Heart right ventricle (tissue), 2 donors: ENCODE measurements around a stretch of chr3.

GRCh38 chr3:9389415-9390754 is 7.5 kb upstream of the SETD5 start:
- PRO-cap, 2 experiments: no peak in any of the 2 experiments

DNA sequence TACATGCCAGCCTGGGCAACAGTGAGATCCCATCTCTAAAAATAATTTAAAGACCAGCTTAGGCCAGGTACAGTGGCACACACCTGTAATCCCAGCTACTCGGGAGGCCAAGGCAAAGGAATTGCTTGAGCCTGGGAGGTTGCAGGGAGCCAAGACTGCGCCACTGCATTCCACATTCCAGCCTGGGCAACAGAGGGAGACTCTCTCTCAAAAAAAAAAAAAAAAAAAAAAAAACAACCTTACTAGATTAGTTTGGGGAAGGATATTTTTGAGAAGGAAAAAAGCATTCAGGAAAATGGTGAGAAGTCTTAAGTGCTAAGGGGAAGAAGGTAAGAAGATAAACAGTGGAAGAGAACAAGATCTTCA is 69.6 kb downstream of the SETD5 start:
- PRO-cap, 2 experiments: no peak in any of the 2 experiments

- PRO-cap, 2 experiments: no peak in any of the 2 experiments
Observed at GRCh38 chr3:9467712-9468692, 70.6 kb downstream of the SETD5 start.

DNA sequence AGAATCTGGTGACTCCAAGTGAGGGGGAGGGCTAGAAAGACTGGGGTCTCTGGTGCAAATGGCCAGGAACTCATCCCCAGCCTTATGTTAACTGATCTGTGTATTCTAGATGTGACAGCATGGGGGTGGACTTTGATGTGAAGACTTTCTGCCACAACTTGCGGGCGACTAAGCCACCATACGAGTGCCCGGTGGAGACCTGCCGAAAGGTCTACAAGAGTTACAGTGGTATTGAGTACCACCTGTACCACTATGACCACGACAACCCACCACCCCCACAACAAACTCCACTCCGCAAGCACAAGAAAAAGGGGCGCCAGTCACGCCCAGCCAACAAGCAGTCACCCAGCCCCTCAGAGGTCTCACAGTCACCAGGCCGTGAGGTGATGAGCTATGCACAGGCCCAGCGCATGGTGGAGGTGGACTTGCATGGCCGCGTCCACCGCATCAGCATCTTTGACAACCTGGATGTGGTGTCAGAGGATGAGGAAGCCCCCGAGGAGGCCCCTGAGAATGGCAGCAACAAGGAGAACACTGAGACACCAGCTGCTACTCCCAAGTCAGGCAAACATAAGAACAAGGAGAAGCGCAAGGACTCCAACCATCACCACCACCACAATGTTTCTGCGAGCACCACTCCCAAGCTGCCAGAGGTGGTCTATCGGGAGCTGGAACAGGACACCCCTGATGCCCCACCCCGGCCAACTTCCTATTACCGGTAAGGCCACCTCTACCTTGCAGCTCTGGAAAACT is 2.7 kb downstream of the BRPF1 start:
- PRO-cap, 2 experiments: no peak in any of the 2 experiments

GRCh38 chr3:9739457-9739949 is 8.0 kb downstream of the BRPF1 start:
- PRO-cap, 2 experiments: no peak in any of the 2 experiments

DNA sequence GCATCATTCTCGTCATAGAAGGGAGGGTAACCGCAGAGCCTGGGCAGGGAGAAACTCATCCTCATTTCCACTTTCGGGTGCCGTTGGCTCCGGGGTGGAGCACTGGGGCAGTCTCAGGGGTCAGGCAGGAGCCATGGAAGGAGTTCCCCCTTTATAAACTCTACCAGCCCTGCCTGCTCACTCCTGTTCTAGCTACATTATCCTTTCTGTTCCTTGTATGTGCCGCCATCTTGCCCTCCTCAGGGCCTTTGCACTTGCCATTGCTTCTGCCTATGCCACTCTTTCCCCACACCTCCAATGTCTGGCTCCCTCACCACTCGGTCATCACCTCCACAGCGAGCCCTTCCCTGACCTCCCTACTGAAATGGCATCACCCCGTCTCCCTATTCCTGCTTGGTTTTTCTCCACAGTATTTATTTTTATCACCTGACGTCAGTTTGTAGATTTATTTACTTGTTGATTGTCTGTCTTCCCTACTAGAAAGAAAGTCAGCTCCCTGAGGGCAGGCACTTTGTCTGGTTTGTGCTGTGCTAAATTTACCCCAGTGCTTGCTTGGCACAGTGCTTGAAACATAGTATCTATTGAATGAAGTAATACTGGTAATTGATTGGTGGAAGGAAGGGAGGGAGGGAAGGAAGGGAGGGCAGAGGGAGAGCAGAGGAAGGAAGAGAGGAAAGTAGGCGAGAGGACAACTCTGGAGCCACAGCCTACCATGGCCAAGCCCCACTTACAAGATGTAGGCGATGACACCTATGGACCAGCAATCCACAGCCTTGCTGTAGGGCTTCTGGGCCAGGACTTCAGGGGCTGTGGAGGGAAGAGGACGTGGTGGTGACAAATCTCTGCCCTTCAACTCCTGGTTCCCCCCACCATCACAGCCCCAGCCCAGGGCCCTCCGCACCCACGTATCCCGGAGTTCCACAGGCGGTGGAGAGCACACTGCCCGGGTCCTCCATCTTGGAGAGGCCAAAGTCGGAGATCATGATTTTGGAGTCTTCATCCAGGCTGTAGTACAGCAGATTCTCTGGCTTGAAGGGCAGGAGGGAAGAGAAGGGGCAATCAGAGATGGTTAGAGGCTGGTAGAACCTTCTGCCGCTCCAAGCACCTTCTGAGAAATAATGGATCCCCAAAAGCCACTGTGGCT is 8.6 kb downstream of the CAMK1 start:
- PRO-cap, 2 experiments: no peak in any of the 2 experiments

DNA sequence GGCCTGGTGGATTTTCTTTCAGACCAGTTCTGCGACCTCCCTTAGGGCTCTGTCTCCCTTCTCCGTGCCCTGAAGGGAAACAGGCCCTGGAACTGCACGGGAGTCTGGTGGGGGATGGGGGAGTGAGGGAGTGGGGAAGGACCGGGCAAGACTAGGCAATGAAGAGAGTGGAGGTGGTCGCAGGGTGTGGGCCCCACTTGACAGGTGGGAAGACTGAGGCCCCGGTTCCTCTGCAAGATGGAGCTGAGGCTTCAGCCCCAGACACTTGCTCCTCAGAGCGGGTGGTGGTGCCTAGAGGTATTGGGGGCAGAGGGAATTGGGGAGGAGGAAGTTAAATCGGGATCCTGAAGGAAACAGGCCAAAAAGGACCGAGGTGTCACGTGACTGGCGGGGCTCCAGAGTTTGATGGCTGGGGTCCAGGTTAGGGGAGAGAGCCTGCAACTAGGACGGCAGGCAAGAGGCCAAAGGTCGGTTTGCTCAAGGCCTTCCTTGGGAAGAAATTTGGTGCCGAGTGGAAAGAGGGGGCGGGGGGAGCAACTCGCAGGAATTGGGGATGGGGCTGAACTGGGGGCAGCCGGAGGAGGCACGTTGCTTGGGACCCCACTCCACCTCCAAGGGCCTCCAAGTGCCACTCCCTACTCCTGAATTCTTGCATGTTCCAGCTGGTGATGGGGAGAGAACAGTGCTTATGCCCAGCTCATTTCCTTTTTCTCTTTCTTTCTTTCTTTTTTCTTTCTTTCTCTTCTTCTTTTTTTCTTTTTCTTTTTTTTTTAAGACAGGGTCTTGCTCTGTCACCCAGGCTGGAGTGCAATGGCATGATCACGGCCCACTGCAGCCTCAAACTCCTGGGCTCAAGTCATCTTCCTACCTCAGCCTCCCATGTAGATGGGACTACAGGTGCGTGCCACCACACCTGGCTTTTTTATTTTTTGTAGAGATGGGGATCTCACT is 802 bp upstream of the CAMK1 start:
- PRO-cap, 2 experiments: no peak in any of the 2 experiments

- PRO-cap, 2 experiments: no peak in any of the 2 experiments
Observed at GRCh38 chr3:9779699-9780959, 10.4 kb upstream of the CAMK1 start.

DNA sequence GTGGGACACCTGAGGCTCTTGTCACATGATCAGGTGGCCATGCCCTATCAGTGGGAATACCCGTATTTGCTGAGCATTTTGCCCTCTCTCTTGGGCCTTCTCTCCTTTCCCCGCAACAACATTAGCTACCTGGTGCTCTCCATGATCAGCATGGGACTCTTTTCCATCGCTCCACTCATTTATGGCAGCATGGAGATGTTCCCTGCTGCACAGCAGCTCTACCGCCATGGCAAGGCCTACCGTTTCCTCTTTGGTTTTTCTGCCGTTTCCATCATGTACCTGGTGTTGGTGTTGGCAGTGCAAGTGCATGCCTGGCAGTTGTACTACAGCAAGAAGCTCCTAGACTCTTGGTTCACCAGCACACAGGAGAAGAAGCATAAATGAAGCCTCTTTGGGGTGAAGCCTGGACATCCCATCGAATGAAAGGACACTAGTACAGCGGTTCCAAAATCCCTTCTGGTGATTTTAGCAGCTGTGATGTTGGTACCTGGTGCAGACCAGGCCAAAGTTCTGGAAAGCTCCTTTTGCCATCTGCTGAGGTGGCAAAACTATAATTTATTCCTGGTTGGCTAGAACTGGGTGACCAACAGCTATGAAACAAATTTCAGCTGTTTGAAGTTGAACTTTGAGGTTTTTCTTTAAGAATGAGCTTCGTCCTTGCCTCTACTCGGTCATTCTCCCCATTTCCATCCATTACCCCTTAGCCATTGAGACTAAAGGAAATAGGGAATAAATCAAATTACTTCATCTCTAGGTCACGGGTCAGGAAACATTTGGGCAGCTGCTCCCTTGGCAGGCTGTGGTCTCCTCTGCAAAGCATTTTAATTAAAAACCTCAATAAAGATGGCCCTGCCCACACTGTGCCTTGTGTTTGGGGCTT is 2.8 kb downstream of the JAGN1 start:
- PRO-cap, 2 experiments: no peak in any of the 2 experiments

- PRO-cap, 2 experiments: peak in 2 of 2 experiments; most common plus-strand start chr3:9916102 (in 1); most common minus-strand start chr3:9915876 (in 1)
Observed at GRCh38 chr3:9915515-9916324, 1.2 kb upstream of the IL17RC start.

DNA sequence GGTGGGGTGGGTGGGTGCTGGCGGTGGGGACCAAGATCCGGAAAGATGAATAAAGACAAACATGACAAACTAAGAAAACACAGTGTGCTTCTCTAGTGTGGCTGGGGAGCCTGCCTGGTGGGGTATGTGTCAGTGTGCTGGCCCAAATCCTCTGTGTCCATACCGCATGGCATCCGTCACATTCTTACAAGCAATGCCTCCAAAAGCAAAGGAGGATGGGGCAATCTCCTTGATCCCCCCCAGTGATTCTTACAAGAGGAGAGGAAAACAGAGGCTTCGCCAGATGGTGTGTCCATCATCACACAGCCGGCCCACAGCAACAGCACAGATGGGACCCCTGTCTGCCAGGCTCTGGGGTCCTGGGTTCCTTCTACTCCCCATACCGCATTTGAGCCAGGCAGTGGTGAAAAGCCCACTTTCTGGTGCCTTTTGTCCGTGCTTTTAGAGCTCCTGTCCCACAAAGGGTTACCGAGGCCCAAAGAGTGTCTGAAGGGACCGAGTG is 522 bp upstream of the IL17RC start:
- PRO-cap, 2 experiments: no peak in any of the 2 experiments

GRCh38 chr3:9946172-9947198 is 5.7 kb downstream of the PRRT3 start:
- PRO-cap, 2 experiments: peak in 2 of 2 experiments; most common plus-strand start chr3:9946657 (in 2); most common minus-strand start chr3:9946516 (in 2)

DNA sequence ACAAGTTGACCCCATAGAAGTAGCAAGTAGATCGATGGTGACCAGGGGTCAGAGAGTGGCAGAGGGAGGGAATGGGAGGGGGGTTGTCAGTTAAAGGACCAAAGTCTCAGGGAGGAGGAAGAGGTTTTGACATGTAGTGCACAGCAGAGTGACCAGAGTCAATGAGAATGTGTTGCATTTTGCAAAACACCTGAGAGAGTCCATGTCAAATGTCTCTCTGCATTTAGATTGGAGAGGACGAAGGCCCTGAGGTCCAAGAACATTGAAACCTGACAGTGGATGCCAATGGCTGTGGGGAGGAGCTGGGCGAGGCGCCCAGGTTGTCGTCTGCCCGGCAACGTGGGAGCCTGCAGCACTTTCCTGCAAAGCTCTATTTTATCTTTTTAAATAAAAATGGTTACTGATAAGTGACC is 19.7 kb upstream of the FANCD2 start:
- PRO-cap, 2 experiments: no peak in any of the 2 experiments

DNA sequence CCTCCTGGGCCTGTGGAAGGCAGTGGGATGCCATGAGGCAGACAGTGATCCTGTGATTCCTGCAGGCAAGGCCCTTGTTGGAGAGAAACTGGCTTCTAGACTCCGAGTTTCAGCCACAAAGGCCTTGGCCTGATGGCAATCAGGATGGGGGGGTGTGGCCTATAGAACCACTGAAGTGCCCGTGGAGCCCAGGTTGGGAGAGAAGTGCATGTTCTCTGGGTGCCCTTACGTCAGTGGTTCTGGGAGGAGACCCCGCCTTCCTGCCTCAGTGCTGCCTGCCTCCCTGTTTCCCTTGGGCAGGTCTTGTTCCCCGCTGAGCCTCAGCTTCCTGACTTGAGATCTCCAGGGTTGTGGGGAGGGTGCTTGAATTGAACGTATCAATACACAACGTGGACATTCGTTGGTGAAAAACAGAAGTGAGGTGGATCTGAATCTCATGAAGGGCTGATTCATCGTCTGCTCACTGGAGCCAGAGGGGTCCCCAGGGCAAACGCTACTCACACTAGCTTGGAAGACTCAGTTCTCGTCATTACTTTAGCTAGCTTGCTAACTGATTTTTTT is 31.8 kb downstream of the IRAK2 start:
- PRO-cap, 2 experiments: no peak in any of the 2 experiments

DNA sequence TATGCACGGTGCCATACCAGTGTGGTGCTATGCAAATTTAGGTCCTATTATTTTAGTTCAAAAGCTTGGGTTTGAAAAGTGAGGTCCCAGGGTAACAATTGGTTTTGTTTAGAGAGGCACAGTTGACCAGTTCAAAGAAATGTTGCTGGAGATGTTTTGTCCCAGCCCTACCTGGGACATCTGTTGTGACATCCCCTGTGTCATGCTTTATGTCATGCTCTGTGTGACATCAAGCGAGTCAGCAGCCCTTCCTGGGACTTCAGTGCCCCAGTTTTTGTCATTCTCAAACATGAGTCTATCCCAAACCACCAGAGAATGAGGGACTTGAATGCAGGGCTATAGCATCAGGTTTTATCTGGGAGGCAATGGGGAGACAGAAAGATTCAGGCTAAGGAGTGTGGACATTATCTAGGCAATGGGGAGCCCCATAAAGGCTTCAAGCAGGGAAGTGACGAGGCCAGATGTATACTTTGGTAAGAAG is 33.9 kb downstream of the IRAK2 start:
- PRO-cap, 2 experiments: no peak in any of the 2 experiments

DNA sequence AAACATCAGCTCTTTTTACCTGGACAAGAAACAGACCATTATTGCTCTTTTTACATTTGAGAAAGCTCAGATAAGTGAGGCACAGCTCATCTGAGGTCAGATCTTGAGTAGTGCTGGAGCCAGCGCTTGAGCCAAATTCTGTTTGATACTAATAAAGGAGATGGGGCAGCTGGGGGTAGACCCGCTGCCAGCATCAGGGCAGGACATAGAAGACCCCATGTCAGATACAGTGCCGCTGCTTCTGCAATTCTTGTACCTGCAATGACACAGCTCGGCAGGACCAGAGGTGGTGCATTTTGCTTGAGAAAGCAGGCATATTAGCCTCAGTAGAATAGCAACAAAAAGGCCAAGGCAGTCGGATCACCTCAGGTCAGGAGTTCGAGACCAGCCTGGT is 39.4 kb downstream of the IRAK2 start:
- PRO-cap, 2 experiments: no peak in any of the 2 experiments

DNA sequence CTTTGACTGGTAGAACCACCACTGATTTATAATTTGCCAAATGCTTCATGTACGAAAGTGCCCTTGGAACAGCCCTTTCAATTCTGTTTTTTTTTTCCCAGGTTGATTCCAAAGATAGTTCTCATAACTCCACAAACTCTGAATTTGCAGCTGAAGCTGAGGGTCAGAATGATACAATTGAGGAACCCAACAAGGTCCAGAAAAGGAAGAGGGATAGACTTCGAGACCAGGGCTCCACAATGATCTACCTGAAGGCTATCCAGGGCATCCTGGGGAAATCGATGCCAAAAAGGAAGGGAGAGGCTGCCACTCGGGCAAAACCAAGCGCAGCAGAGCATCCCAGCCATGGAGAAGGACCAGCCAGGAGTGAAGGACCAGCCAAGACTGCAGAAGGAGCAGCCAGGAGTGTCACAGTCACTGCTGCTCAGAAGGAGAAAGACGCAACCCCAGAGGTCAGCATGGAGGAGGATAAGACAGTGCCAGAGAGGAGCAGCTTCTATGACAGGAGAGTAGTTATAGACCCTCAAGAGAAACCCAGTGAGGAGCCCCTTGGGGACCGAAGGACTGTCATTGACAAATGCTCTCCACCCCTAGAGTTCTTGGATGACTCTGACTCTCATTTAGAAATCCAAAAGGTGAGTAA is 11.9 kb downstream of the TATDN2 start:
- PRO-cap, 2 experiments: no peak in any of the 2 experiments

GRCh38 chr3:10279232-10279523 is 13.6 kb downstream of the GHRL start:
- PRO-cap, 2 experiments: no peak in any of the 2 experiments

DNA sequence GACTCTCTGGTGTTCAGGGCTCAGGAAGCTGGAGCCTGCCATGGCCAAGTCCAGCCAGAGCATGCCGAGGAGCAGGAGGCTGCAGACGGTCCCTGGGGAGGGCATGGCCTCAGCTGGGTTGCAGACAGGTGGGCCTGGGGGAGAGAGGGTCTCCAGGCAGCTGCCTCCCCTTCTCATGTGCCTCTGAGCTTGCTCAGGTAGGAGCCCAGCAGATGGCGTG is 2.8 kb downstream of the GHRL start:
- PRO-cap, 2 experiments: no peak in any of the 2 experiments

DNA sequence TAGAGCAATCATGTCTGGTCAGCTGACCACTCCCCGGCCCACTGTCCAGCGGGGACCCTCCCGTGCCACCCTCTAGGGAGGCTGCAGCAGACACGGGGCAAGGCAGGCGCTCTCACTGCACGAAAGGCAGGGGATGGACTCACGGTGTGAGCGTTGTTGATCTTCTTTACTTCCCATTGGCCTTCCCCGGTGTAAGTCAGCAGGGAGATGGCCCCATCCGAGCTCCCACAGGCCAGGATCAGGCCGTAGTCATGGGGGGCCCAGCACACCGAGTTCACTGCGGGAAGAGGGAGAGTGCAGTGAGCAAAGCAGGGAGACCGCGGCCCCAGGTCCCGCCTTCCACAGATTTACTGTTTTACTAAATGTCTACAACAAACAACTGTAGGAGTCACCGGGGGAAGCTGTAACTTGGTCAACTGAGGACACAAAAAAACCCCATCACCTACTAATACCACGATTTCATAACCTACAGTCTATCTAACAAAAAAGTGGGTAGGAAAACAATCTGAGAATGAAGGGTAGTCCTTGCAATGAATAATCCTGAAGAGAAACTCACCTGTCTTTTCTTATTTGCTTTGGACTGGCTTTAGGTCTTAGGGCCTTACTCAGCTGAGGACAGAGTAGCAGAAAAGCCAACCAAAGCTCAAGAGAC is 9.0 kb downstream of the SEC13 start:
- PRO-cap, 2 experiments: no peak in any of the 2 experiments